Measurements from ENCODE around the genes KRTAP10-10, KRTAP12-2, KRTAP12-1 and ITGB2.

GRCh38 chr21:44637062-44637407 lies at the start of gene KRTAP10-10:
Gene KRTAP10-10, plus strand, starts transcription at chr21:44637356.
- PRO-cap: no peak

GRCh38 chr21:44666600-44667320 lies at the start of gene KRTAP12-2:
Gene KRTAP12-2, minus strand, starts transcription at chr21:44666927.
- PRO-cap: no peak

- PRO-cap: no peak
Measured at GRCh38 chr21:44681920-44682457, at the start of gene KRTAP12-1. Gene KRTAP12-1, minus strand, starts transcription at chr21:44682163.

- PRO-cap: no peak
Measured at GRCh38 chr21:44836632-44837287, 18.9 kb upstream of the SUMO3 start.

DNA sequence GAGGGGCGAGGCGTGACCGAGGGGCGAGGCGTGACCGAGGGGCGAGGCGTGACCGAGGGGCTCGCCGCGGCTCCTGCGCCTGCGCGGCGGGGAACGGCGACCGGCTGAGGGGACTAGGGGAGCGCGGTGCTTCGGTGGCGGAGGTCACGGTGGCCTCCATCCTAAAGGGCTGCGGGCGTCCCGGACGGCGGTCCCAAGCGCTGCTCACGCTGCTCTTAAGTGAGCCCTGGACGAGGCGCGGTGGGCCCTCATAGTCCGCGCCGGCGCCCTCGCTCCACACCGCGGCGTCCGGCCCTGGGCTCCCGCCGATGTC lies 421 bp upstream of the PTTG1IP start:
- PRO-cap: no peak

DNA sequence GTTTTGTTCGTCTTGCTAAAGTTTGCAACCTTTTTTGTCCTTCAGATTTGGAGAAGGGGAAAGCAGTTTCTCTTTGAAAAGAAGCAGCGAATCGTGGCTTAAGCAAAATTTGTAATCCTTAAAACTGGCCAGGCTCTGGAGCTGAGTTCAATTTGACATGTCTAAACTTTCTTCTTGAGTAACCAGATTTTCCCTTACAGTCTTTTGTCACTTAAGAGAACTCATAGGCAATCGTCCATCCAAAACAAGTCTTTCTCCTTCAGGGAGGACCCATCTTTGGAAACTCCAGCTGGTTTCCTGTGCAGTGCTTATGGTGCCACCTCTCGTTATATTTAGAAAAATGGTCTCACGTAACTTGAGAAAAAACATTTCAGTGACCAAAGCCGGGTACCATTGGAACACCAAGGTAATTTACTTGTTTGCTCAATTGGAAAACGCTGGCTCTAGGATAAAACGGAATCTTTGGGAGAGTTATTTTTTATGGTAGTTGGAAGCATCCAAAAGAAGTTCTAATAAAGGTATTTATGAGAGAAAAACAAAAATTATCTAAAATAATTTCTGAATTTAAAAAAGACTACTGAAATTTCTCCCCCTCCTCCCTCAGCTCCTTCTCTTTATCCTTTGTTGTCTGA lies 1.9 kb upstream of the PTTG1IP start:
- PRO-cap: no peak

DNA sequence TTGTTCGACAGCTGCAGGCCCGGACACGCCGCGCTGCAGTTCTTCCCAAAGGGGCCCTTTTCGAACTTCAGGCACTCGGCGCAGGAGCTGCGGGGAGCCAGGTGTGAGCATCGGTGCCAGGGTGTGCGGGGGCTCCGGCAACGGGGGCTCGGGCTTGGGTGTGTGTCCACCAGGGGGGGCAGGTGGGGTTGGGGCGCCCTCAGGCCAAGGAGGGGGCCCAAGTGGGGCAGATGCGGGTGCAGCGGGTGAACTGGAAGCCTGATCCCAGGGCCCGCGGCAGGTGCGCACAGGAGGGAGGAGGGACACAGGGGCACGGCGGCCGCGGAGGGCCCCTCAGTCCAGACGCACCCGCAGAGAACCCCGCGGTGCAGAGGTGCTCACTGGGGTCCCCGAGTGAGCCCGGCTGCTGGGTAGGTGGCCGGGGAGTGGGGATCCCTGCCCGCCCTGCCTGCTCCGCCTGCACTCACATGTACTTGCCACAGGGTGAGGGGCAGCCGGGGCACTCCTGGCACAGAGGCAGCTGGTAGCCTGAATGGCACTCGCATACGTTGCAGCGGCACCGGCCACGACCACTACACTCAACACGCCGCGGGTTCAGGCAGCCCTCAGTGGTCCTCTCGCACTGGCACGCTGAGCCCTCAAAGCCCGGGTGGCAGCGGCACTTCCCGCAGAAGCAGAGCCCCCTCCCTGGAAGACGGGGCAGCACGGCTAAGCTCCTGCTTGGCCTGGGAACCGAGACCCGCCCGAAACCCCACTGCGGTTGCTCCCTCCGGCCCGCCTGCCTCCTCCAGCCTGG lies 15.5 kb upstream of the PTTG1IP start:
- PRO-cap: no peak

GRCh38 chr21:44920809-44921415 lies at the start of gene ITGB2:
Gene ITGB2, minus strand, starts transcription at chr21:44920899.
- PRO-cap: no peak

- PRO-cap: no peak
Measured at GRCh38 chr21:44930369-44930876, 9.4 kb upstream of the SLX9 start.

DNA sequence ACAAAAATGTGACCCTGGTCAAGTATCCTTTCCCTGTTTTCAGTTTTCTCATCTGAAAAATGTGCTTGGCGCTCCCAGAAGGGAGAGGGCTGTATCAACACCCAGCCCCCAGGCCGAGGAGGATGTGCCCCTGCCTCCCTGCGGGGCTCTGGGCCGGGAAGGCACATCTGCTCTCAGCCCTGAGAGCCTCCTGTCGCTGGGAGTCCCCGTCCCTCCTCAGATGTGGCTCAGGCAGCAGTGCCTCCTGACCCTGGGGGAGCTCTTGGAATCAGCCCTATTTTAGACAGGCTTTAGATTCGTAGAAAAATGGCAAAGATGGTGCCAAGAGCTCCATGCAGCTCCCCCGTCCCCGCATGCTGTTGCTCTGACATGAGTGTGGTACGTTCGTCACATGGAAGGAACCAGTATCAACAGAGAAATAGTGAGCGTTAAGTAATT lies 29.5 kb downstream of the SLX9 start:
- PRO-cap: no peak

DNA sequence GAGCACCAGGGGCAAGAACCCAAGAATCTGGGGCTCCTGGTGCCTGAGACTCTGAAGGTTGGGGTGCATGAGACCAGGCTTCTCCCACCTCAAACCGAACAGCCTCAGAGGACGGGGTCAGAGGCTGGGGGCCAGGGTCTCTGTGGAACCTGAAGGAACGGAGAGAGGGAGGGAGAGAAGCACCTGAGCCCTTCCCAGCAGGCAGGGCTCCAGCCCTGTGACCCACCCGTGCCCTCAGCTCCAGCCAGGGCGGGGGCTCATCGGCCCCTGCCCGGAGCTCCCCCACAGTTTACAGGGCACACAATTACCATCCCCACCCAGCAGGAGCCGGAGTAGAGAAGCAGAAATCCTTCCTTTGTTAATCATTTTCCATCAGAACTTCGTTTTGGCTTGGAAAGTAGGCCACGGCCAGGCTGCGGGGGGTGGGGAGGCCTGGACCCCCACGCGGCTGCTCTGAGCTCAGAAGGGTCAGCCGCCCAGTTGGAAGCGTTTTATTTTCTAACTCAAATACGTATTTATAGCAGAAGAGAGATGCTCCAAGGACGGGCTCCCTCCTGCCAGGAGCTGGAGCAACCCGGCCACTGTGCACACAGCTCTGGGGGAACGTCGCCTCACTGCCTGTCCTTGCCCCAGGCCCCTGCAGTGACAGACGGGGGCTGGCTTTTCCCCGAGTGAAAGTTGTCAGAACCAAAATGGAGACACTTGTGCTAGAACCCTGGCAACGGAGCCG lies 42.8 kb upstream of the ADARB1 start:
- PRO-cap: no peak

DNA sequence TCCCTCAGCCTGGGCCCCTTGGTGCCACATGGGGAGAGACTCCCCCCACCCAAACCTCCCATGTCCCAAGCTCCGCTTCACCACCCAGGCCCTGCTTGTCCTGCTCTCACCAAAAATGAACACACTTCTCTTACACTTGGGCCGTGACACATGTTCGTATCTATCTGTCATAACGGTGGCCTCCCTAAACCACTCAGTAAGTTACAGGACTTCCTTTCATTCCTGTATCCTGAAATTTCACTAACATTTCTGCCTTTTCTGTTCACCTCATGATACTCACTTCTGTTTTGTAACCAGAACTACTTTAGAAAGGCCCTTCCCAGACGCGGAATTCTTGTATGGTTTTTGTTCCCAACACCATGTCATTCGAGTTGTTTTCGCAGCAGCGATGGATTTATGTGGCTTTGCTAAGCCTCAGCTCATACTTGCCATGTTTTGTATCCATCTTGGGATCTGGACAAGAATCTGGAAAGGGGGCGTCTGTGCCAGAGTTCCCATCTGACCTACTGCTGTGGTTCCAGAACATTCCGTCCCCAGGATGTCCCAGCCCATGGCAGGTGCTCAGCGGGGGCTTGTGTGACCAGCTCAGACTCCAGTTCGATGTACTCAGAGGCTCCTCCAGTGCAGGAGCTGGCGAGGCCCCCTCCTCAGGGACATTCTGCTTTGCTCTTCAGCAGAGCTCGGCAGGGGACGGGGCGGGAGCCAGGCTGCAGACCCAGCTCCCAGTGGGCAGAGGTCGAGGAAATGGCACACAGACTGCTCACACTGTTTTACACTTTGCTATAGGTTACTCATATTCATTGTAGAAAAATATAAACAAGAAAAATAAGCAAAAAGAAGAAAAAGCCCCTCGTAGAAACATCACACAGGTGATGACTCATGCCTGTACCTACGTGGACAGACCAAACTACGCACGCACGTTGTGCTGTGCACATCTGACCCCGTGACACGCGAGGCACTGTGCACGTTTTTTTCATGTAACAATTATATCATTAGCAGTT lies 24.1 kb upstream of the ADARB1 start:
- PRO-cap: no peak

- PRO-cap: no peak
Measured at GRCh38 chr21:45109863-45110787, 35.7 kb downstream of the ADARB1 start.

- PRO-cap: no peak
Measured at GRCh38 chr21:45129363-45129802, 55.0 kb downstream of the ADARB1 start.

DNA sequence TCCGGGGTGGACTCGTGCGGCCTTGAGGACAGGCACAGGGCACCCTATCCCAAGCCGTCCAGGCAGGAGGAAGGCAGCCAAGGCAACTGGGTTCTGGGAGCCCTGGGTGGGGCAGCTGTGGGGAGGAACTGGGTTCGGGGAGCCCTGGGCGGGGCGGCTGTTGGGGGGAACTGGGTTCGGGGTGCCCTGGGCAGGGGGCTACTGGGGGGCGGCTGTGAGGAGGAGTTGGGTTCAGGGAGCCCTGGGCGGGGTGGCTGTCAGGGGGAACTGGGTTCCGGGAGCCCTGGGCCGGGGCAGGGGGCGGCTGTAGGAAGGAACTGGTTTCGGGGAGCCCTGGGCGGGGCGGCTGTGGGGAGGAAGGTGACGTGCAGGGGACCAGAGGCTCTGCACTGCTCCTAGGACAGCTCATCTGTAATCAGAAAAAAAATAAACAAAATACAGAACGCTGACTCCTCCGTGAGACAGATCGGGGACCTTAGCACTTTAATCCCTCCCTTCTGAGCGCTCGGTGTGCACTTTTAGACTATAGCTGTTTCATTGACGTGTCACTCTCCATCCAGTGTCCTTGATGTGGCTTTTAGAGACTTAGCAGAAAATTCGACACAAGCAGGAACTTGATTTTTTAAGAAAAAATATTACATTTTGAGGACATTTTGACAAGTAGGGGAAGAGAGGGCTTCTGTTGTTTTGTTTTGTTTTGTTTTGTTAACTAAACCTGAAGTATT lies 63.1 kb downstream of the POFUT2 start:
- PRO-cap: unidirectional peak, minus-strand start at position 319 of the sequence

- PRO-cap: no peak
Measured at GRCh38 chr21:45225776-45226358, 61.8 kb downstream of the POFUT2 start.

GRCh38 chr21:45306573-45307705 lies 19.2 kb upstream of the POFUT2 start:
- PRO-cap: bidirectional peak, plus-strand start at chr21:45307200, minus-strand start at chr21:45307036

DNA sequence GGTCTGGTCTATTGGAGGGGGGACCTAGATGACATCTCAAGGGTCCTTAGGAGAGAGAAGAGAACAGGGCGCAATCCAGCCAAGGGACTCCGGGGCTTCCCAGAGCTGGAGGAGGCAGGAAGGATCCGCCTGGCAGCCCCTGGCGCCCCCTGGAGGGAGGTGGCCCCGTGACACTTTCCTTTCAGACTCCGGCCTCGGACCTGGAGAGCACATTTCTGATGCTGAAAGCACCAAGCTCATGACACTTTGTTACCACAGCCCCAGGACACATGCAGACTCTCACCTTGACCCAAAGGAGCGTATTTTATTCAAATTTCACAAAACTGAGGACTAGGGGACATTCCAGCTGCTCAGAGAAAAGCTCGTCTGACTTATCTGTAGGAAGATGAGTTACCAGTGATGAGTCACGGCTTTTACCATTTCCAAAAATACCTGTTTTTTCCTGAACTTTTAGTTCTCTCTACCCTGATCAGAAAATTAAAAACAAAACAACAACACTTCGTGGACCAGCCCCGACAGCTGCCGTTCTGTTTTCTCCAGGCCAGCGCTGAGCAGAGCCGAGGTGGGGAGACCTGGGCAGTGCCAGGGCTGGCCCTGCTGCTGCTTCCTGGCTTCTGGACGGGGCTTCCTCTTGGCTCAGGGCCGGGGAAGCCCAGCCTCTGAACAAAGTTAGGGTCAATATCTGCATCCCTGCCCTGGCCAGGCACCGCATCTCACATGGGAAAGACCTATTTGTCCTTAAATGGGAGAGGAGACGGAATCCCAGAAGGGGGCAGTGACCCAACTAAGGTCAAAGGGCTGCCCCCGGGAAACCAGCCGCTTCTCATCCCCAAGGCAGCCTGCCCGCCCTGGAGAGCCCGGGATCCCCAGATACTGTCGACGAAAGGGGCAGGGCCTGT lies 21.6 kb upstream of the POFUT2 start:
- PRO-cap: unidirectional peak, minus-strand start at position 91 of the sequence

DNA sequence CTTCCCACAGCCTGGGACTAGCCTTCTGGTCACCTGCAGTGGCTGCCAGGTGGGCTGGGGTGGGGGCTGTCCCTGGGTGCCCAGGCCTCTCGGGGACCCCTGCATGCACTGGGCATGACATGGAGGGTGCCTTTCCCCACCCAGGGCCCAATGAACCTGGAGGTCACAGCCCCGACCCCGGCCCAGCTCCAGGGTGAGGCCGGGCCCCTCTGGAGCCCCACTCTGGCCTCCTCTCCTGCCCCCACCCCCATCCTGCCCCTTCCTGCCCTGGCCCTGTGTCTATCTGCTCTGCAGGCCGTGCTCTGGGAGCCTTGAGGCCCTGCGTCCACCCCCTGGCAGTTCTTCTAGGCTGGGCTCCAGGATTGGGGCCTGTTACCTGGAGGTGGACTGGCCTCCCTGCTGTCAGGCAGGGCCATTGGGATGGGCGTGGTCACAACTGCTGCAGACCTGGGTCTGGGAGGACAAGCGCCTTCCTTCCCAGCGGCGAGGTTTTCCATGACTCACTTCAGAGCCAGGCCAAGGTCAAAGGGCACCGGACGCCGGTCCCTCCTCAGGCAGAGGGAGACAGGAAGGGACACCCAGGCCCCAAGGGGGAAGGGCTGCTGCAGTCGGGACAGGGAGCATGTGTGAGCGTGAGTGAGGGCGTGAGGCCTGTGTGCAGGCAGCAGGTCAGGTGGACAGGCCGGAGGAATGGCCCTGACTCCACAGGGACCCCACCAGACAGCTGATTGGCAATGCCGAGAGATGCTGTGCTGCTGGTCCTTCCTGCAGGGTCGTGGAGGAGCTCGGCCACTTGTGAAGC lies 31.0 kb upstream of the POFUT2 start:
- PRO-cap: no peak

GRCh38 chr21:45323478-45324188 lies 35.9 kb upstream of the POFUT2 start:
- PRO-cap: no peak

All from ileum (tissue), 1 donor.